OCI-LY7 (cell line): ENCODE data around the genes MRPL38, UBE2O and RHBDF2.

GRCh38 chr17:75632891-75633347, 315 bp upstream of the SMIM5 start:
- PRO-cap, result no peak
- RAMPAGE, long total RNA, result no peak

DNA sequence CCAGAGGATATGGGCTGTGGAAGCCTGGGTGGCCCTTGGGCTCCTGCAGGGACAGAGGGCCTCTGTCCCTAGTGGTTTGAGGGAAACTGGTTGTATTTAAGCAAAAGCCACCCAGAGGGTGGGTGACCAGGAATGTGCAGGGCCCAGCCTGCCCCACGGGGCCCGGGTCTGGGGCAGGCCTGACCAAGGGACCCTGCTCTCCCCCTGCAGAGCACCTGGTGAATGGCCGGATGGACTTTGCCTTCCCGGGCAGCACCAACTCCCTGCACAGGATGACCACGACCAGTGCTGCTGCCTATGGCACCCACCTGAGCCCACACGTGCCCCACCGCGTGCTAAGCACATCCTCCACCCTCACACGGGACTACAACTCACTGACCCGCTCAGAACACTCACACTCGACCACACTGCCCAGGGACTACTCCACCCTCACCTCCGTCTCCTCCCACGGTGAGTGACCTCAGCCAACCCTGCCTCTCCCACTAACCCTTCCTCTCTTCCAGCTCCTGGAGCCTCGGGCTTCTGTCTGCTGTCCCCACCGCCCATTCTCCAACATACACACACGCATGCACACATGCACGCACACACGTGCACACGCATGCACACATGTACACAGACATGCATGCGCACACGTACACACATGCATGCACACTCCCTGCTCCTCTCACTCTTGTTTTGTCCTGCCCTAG, 10.5 kb downstream of the GALK1 start:
- PRO-cap, result no peak
- RAMPAGE, long total RNA, result no peak

DNA sequence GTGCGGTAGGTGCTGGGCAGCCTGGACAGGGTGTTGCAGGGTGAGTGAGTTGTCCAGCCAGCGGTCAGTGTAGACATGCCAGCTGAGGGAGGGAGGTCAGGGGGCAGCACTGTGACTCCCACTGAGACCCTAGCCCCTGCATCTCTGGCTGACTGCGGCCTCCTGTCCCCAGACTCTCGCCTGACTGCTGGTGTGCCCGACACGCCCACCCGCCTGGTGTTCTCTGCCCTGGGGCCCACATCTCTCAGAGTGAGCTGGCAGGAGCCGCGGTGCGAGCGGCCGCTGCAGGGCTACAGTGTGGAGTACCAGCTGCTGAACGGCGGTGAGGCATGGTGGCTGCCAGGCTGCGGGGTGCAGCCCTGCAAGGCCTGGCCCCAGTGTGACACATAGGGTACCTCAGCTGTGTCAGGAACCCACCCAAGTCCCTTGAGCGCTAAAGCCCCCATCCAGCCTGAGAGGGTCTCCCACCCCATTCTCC, 9.4 kb downstream of the GALK1 start:
- PRO-cap, result no peak
- RAMPAGE, long total RNA, result no peak

DNA sequence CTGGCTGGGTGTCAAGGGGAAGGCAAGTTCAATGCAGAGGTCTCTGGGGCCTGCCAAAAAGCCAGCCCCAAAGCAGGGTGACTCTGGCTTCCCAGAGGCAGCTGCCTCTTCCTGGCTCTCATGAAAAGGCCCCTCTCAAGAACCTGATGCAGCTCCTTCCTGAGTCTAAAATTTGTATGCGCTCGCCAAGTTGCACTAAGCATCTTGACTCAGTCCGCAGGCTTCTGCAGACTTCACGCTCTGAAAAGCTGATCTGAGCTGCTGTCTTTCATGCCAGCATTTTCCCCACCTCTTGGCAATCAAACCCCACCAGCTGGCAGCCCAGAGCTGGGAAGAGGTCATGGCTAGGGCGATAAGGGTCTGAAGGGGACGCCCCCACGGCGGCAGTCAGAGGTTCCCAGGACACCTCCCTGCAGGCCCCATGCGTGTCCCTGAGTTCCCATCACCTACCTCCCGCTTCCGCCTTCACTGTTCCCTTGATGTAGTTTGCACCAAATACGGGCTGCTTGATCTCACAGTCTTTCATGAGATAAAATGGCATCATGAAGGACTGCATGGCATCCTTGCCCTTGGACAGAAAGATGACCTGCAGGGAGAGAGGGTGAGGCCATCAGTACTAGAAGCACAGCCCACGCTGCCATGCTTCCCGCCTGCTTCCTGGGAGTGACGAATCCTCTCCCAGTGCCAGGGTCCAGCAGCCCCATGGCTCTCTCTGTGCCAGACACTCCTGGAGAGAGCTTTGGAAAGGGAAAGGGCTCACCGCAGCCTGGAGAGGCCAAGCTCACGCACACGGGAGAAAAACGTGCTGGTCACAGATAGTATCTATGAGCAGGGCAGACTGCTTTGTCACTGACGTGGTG, 5.2 kb upstream of the UNC13D start:
- PRO-cap, result no peak
- RAMPAGE, long total RNA, result no peak

GRCh38 chr17:75850805-75852083, 3.9 kb downstream of the WBP2 start:
- PRO-cap, result no peak
- RAMPAGE, long total RNA, result no peak

DNA sequence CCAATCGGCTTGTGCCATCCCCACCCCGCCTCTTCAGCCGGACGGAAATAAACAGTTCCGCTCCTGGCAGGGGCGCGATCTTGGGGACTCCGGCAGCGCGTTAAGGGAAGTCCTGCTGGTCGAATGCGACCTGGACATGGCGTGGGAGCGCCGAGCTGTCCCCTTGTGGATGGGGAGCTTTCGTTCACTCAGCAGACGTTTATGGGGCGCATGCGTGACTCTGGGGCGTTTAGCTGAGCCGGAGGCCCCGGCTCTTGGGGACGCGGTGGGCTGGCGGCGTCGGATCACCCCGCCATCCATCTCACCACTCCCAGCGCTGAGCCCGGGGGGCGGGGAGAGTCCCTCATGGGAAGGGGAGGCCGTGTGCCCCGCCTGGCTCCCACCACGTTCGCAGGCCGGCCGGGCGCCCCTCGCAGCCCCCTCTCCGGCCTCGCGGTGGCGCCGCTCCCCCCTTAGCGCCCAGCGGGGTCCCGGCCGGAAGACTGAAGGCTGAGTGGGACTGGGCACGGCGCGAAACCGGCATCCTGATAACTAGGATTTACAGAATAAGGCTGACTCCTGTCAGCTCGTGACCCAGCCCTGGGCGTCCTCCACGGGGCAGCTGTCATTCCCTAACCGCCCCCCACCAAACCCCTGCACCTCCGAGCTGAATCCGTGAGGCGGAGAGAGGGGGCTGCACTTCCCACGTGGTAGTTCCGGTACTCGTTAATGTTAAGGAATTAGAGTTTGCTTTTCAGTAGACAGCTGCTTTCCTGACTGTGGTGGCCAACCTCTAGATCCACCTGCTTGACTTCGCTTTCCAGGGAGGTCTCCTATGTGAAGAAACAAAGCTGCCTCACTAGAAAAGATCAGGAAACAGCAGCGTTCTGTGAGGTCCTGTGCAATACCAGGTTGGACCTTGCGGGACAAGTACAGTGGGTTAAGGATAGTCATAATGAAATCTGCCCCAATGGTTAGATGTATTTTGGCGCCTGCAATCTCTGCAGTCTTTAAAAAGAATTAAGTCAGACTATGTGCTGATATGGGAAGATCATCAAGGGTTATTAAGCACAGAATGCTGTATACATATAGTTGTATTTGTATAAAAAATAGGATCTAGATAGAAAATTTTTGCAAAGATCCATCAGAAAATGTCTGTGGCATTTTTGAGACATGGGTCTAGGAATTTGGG, 873 bp upstream of the WBP2 start:
- PRO-cap, result bidirectional peak, plus-strand start at position 54 of the sequence, minus-strand start outside the sequence; bidirectional peak, plus-strand start at position 480 of the sequence, minus-strand start at position 310 of the sequence; bidirectional peak, plus-strand start at position 826 of the sequence, minus-strand start at position 885 of the sequence
- RAMPAGE, long total RNA, result no peak

DNA sequence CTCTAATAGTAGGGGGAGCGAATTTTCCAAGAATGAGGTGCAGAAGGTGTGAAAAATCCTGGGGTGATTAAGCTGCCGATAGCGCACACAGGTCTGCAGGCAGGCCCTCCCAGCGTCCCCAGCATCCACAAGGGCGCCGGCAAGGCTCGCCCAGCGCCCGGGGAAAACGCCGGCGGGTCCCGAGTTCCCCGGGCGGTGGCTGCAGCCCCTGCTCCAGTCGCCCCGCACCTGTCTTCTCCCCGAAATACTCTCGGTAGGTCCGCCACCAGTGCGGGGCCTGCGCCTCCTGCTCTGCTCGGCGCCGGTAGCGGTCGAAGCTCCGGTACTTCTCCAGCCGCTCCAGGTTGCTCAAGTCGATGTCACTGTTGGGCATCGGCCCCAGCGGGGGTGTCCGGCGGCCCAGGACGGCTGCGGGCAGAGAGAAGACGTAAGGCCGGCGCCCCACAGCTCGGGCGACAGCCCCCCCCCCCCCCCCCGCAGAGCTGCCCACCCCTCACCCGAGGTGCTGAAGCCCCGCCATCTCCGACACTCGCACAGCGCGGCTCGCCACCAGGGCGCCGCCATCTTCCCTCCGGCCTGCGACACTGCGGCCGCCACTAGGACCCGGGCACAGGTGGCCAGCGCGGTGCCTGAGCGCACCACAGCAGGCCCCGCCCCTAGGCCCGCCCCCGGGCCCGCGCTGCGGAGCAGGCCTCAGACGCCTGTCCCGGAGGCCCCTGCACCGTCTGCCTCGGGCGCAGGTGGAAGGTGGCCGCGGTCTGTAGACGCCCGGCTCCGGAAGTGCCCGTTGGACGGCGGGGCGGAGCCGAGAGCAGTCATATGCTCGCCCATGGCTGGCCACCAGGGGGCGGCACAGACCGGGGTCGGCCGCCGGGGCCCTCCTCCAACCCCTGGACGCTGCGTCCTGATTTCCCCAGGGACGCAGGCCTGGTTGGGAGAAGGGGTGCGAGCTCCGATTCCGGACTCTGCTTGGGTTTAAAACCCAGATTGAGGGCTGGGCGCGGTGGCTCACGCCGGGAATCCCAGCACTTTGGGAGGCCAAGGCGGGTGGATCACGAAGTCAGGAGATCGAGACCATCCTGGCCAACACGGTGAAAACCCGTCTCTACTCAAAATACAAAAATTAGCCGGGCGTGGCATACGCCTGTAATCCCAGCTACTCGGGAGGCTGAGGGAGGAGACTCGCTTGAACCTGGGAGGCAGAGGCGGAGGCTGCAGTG, at the start of gene MRPL38:
MRPL38 (minus strand) TSS at position 573 of the 1,220 bp plus-strand sequence.
- PRO-cap, result unidirectional peak, plus-strand start at position 164 of the sequence; bidirectional peak, plus-strand start at position 724 of the sequence, minus-strand start at position 586 of the sequence
- RAMPAGE, long total RNA, result no peak

DNA sequence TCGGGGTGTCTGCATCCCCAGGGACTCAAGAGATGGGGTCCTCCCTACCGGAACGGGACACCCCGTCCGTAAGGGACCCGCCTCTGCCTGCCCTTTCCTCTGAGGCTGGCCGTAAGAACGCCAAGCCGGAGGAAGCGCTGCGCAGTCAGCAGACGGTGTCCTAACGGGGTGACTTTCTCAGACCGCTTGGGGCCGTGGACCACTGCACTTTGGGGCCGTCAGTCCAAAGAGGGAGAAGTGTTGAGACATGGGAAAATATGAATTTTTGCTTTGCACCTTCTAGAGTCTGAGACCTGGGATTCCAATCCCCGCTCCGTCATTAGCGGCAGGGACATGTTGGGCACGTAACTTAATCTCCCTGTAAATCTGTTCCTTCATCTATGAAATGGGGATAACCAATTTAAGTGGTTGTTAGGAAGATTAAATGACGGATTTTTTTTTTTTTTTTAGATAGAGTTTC, 579 bp upstream of the SRP68 start:
- PRO-cap, result bidirectional peak, plus-strand start at position 142 of the sequence, minus-strand start at position 89 of the sequence
- RAMPAGE, long total RNA, result no peak

GRCh38 chr17:76242018-76242217, 1.6 kb upstream of the RNF157 start:
- PRO-cap, result no peak
- RAMPAGE, long total RNA, result no peak

- PRO-cap, result unidirectional peak, minus-strand start at chr17:76264708; bidirectional peak, plus-strand start at chr17:76265205, minus-strand start at chr17:76264915
- RAMPAGE, long total RNA, result no peak
These were observed 660 bp upstream of the UBALD2 start for GRCh38 chr17:76264348-76265028.

DNA sequence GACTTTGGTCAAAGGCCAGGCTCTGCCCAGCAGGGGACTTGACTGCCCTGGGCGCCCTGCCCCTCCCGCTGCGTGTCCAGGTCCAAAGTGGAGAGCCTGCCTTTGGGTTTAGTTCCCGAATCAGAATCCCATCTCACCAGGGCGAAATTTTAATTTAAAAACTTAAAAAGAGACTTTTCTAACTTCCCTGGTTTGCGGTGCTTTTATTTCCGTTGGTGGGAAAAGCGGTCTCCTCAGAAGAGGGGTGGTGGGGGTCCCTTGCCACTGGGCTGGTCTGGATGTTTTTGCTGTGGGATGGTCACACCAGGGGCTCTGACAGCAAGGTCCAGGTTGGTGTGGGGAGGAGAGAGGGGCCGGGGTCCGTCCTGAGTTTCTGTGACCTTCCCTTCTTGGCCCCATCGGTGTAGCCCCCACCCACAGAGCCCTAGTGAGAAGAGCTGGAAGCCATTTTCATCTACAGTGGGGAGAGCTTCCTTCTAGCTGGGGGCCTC, 6.0 kb downstream of the UBALD2 start:
- PRO-cap, result no peak
- RAMPAGE, long total RNA, result no peak

GRCh38 chr17:76272867-76273210, 7.7 kb downstream of the UBALD2 start:
- PRO-cap, result no peak
- RAMPAGE, long total RNA, result no peak

DNA sequence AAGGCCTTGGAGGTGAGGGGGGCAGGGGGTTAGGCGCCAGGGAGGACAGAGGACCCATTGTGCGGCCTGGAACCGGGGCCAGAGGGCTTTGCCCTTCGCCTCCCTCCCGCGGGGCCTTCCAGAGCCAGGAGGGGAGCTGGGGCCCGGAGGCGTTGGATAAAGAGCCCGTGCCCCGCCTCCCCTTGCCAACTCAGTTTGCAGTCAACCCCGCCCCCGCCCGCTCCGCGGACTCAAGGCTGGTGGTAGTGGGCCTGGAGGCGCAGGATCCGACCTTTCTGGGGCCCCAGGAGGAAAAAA, 2.1 kb upstream of the SPHK1 start:
- PRO-cap, result no peak
- RAMPAGE, long total RNA, result no peak

GRCh38 chr17:76453074-76453708, at the start of gene UBE2O:
Gene UBE2O (minus strand): TSS chr17:76453152.
- PRO-cap, result bidirectional peak, plus-strand start at chr17:76453462, minus-strand start at chr17:76453150
- RAMPAGE, long total RNA, result no peak

DNA sequence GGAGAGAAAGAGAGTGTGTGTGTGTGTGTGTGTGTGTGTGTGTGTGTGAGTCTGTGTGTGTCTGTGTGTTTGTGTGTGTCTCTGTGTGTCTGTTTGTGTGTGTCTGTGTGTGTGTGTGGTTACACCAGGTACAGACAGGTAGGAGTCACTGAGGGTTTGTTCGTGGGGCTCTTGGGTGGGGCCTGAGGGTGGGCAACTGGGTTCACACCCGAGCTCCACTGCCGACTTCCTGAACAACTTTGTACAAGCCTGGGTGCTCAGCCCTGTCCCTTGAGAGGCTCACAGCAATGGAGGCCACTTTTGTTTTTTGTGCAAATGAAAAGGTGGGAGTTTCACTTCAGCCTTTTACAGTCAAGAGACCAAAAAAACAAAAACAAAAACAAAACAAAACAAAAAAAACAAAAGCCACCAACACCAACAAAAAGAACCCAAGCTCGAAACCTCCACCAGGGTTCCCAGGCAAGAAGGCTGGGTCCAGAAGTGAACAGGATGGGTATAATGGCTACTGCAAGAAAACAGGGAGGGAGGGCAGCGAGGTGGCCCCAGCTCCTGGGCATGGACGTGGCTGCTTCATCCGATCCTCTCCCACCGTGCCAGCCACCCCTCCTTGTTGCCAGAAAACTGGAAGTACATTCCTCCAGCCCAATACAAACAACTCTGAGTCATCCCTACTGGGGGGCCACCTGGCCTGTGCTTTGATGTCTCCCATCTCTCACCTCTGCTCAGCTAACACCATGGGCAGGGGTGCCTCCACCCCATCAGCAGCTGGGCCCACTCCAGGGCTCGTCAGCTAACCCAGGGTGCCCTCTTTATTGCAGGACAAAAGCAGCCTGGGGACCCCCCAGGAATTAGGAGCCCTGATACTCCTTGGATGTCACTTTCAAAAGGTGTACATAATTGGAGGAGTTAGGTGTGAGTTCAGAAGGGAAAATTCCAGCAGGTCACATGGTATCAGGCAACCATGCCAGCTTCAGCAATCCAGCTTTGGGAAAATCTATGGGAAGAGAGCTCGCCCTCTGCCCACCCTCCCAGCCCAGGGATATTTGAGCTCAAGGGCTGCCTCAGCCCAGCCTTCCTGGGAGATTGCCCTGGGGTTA, 2.1 kb downstream of the RHBDF2 start:
- PRO-cap, result bidirectional peak, plus-strand start at position 221 of the sequence, minus-strand start at position 235 of the sequence
- RAMPAGE, long total RNA, result no peak

GRCh38 chr17:76500515-76500884, 723 bp downstream of the RHBDF2 start:
- PRO-cap, result bidirectional peak, plus-strand start at chr17:76500560, minus-strand start at chr17:76500424
- RAMPAGE, long total RNA, result no peak

DNA sequence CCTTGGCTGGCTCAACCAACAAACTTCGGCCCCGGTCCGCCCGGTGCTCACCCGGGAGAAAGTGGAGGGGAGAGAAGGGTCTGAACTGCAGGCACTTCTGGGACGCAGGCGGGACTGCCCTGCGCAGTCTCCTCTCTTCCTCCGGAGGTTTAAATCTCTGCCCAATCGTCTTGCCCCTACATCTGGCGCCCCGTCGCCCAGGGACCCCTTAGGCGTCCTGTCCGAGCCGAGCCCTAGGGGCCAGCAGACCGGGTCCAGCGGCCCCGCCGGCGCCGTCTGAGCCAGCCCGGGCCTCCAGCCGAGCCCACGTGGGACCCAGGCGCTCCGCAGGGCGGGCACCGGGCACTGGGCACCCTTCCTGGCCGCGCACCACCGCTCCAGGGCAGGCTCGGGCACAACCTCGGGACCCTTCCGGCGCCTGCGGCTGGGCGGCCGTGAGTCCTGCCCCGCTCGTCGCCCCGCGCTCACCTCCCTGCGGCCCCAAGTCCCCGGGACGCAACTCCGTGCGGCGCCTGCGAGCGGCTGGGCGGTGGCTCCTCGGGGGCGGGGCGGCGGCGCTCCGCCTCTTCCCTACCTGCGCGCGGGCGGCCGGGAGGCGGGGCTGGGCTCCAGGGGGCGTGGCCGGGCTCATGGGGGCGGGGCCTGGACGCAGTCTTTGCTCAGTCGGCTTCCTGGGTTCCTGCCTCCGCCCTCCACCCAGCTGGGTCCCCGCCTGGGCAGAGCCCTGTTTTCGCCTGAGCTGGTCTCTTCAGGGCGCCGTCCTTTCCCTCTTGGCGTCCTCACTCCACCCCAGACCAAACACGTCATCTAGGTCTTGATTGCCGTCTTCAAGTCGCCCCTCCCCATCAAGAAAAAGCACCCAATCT, at the start of gene RHBDF2:
RHBDF2 (minus strand) TSS at position 539 of the 866 bp plus-strand sequence.
- PRO-cap, result bidirectional peak, plus-strand start at position 90 of the sequence, minus-strand start at position 121 of the sequence; bidirectional peak, plus-strand start at position 662 of the sequence, minus-strand start at position 470 of the sequence
- RAMPAGE, long total RNA, result no peak

- PRO-cap, result unidirectional peak, plus-strand start at chr17:76556955
- RAMPAGE, long total RNA, result no peak
These were observed 17.0 kb downstream of the PRCD start for GRCh38 chr17:76556722-76557317.

DNA sequence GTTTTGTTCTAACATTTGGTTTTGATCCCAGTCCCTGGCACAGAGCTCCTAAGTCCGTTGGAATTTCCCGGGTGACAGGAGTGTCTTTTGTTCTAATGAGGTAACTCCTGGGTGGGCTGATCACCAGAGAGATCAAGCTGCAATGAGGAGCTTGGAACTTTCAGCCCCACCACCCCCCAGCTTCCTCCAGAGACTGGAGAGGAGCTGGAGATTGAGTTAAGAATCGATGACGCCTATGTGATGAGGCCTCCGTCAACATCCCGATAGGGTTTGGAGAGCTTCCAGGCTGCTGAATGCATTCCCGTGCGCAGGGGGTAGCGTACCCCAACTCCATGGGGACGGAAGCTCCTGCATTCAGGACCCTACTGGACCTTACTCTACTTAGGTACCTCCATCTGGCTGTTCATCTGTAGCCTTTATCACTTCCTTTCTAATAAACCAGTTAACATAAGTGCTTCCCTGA, 19.8 kb downstream of the MXRA7 start:
- PRO-cap, result no peak
- RAMPAGE, long total RNA, result no peak

GRCh38 chr17:76696676-76697266, 14.0 kb downstream of the MXRA7 start:
- PRO-cap, result no peak
- RAMPAGE, long total RNA, result no peak